Psoas muscle (tissue), 2 donors: Measurements from ENCODE around the genes NPB and LRRC45.

- PRO-cap, 2 experiments: no peak in any of the 2 experiments
These were observed 1.4 kb downstream of the NPLOC4 start for GRCh38 chr17:81635321-81636028.

GRCh38 chr17:81665166-81665738 is 1.2 kb downstream of the OXLD1 start:
- PRO-cap, 2 experiments: no peak in any of the 2 experiments

DNA sequence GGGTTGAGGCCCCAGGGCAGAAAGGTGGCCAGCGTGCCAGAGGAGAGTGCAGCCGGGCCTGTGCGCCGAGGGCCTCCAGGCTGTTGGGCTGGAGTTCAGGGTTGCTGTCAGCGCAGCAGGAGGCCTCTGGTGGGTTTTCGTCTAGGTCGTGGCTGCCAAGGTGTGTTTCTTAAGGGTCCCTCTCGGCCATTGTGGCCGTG is 5.3 kb downstream of the HGS start:
- PRO-cap, 2 experiments: no peak in any of the 2 experiments

- PRO-cap, 2 experiments: peak in 1 of 2 experiments; most common plus-strand start chr17:81833773 (in 1); most common minus-strand start chr17:81833816 (in 1)
These were observed 481 bp upstream of the MCRIP1 start for GRCh38 chr17:81833530-81834014.

DNA sequence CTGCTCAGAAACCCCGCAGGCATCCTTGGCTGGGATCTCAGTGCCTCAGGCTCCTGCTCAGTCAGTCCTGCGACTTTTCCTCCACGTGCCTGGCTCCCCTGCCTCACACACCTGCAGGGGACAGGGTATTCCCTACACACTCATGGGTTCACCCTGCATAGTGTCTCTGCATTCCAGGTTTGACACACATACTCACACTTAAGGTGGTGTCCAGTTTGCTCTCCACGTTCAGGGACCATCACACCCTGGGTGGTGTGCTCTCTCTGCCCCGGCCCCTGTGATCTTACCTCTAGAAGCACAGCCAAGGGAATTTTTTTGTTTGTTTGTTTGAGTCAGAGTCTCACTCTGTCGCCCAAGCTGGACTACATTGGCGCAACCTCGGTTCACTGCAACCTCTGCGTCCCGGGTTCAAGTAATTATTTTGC is 997 bp upstream of the PPP1R27 start:
- PRO-cap, 2 experiments: no peak in any of the 2 experiments

GRCh38 chr17:81841266-81842047 is 6.6 kb upstream of the PPP1R27 start:
- PRO-cap, 2 experiments: peak in 1 of 2 experiments; most common plus-strand start chr17:81841557 (in 1); most common minus-strand start chr17:81841435 (in 1)

DNA sequence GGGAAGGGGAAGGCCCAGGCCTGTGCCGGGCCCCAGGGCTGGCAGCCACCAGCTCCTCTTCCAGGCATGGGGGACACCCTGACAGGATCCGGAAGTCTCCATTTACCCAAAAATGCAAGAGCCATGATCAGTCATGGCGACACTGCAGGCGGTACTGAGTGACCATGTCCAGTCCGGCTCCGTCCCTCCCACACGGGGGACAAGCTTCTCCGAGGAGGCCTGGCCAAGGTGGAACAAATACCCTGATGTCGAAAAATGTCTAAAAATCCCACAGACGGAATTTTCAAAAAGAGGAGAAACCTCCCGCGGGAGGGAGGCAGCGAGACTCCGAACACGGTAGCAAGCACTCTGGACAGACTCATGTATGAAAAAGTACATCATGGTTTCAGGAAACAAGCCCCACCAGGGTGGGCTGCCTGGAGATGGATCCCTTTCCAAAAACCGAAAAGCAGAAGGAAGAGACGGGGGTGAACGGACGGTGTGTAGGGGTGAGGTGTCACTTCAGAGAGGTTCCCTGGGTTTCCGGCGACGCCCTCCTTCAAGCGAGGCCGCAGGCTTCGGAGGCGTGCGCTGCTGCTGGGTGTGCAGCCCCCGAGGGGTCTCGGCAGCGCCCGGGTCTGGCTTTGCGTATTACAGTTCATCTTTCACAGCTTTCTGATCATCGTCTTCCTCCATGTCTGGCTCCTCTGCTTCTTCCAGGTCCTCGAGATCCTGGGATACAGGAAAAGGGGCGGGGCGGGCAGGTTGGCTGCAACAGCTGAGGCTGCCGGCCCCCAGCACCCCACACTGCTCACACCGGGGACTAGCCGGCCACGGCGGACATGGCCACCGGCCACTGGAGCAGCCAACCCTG is 8.8 kb upstream of the PPP1R27 start:
- PRO-cap, 2 experiments: no peak in any of the 2 experiments

DNA sequence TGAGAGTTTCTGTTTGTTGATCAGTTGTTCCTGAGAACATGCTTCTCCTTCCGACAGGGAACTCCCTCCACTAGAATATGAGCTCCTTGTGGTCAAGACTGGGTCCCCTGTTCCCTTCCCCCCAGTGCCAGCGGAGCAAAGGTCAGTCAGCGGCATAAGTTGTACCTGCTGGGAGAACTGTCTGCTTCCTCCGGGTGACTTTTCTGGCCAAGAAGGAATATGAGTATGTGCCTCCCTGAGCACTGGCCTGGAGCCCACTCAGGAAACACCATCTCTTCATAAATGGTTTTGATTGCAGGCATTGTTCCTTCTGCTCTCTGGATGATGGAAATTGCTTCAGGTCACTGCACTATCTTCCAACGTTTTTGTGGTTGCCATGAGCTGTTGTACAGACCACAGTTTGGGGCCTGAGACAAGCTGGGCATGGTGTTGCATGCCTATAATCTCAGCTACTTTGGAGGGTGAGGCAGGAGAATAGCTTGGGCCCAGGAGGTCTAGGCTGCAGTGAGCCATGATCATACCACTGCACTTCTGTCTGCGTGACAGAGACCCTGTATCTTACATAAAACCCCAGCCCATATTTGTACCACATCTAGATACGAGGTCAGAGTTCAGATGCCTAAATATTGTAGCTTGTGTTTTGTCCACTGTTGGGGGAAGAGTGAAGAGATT is 2.9 kb upstream of the P4HB start:
- PRO-cap, 2 experiments: no peak in any of the 2 experiments

GRCh38 chr17:81889527-81890146 is 1.7 kb downstream of the ALYREF start:
- PRO-cap, 2 experiments: no peak in any of the 2 experiments

- PRO-cap, 2 experiments: no peak in any of the 2 experiments
These were observed 2.1 kb upstream of the NPB start for GRCh38 chr17:81899598-81900773.

DNA sequence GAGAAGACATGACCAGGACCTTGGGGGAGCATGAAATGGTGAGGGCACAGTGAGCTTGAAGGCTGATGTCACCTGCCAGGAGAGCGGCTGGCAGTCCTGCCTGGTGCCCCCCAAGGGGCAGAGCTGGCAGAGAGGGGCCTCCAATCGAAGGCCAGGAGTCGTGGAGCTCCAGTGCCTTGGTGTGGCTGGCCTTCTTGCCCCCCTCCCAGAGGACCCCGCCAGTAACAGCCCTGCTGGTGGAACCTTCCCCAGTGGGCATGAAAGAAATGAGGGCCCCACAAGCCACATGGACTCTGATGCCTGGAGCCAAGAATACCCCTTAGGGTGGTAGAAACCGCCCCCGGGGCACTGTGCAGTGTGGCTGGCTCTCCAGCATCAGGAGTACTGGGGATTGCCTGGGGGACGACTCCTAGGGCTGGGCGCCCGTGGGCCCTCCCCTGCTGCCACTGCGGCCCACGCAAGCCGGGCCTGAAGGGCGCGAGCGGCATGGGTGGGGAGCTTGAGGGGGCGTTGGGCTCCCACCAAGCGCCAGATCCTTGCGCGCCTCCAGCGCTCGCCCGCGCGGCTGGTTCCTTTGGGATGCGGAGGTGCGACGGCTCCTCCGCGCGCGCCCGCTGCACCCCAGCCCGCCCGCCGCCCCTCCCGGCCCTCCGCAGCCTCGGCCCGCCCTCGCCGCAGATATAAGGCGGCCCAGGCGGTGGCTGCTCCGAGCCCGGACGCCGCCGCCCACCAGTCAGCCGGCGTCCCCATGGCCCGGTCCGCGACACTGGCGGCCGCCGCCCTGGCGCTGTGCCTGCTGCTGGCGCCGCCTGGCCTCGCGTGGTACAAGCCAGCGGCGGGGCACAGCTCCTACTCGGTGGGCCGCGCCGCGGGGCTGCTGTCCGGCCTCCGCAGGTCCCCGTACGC is at the start of gene NPB:
Gene NPB, plus strand, starts transcription at position 709 of the 906 bp plus-strand sequence.
- PRO-cap, 2 experiments: no peak in any of the 2 experiments

DNA sequence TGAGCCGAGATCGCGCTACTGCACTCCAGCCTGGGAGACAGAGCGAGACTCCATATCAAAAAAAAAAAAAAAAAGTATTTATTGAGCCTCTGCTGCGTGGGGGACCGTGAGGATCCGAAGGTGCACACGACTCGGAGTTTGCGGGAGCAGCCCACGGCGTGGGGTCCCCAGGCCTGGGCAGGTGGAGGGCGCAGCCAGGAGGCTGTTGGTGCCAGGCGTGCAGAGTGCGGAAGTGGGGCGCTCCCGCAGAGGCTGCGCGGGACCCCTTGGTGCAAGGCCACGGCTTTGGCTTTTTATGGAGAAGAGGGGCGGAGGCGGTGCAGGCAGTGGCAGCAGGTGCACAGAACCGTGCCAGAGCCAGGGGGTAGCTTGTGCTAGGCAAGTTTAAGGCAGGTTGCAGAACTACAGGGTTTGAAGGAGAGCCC is 1.1 kb downstream of the ASPSCR1 start:
- PRO-cap, 2 experiments: no peak in any of the 2 experiments

- PRO-cap, 2 experiments: no peak in any of the 2 experiments
These were observed 19.0 kb downstream of the ASPSCR1 start for GRCh38 chr17:81996191-81997006.

DNA sequence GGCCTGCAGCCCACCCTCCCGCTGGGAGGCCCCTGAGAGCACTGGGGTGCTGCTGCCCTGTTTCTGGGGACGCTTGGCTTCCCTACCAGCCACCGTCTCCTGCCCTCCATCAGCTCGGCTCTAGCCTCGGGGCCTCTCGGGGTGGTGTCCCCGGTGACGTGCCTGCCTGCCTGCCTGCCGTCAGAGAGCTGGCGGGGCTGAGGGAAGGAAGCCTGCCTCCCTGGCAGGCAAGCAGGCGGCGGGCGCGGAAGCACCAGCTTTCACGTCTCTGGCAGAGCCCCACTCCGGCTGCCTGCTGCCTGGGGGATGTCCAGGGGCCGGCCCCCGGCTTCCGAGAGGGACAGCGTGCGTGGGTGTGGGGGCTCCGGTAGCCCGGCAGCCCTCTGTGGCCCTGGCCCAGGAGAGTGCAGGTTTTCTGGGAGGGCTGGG is 9.3 kb downstream of the CENPX start:
- PRO-cap, 2 experiments: no peak in any of the 2 experiments

- PRO-cap, 2 experiments: no peak in any of the 2 experiments
These were observed at the start of gene LRRC45 for GRCh38 chr17:82023157-82024037. Gene LRRC45 (plus strand): TSS chr17:82023305.

GRCh38 chr17:82047697-82048992 is 3.5 kb downstream of the RFNG start:
- PRO-cap, 2 experiments: no peak in any of the 2 experiments

DNA sequence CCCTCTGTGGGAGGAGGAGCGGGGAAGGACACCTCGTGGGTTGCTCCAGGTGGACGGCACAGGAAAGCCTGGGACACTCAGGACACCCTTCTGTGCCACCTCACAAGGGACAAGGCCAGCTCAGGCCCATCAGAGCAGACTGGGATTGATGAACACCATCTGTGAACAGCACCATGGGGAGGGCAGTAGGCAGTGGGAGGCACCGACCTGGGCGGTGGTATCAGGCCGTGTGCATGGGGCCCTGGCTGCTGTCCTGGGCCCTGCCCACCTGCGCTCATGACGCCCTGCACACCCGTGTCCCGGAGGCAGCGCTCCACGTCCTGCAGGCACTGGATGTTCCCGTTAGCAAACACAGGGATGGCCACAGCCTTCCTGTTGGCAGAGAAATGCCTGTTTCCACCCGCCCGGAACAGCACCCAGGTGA is 4.2 kb downstream of the DUS1L start:
- PRO-cap, 2 experiments: no peak in any of the 2 experiments

DNA sequence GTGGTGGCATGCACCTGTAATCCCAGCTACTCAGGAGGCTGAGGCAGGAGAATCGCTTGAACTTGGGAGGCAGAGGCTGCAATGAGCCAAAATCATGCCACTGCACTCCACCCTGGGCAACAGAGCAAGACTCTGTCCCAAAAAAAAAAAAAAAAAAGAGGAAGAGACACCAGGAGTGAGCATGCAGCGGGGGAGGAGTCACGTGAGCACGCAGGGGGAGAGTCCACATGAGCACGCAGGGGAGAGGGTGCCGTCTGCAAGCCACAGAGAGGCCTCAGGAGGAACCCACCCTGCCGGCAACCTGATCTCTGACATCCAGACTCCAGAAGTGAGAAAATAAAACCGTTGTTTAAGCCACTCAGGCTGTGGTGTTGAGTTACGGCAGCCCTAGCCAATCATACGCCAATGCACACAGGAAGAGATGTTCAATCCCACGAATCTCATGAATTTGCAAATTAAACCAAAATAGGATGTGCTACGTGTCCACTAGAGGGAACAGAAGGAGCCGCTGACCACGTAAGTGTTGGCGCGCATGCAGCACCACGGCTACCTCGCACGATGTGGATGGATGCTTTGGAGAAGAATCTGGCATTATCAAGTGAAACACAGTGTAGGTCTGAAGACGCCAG is 42.2 kb downstream of the CCDC57 start:
- PRO-cap, 2 experiments: no peak in any of the 2 experiments

GRCh38 chr17:82193555-82194158 is 19.0 kb downstream of the CCDC57 start:
- PRO-cap, 2 experiments: no peak in any of the 2 experiments

GRCh38 chr17:82216276-82217116 is 3.9 kb upstream of the CCDC57 start:
- PRO-cap, 2 experiments: no peak in any of the 2 experiments